Mesenchymal stem cell of Wharton's jelly (primary cell): ENCODE measurements around a stretch of chr15.

GRCh38 chr15:52331329-52331803 lies 35.8 kb upstream of the MYO5C start:
- CAGE, long polyA plus RNA = no peak

DNA sequence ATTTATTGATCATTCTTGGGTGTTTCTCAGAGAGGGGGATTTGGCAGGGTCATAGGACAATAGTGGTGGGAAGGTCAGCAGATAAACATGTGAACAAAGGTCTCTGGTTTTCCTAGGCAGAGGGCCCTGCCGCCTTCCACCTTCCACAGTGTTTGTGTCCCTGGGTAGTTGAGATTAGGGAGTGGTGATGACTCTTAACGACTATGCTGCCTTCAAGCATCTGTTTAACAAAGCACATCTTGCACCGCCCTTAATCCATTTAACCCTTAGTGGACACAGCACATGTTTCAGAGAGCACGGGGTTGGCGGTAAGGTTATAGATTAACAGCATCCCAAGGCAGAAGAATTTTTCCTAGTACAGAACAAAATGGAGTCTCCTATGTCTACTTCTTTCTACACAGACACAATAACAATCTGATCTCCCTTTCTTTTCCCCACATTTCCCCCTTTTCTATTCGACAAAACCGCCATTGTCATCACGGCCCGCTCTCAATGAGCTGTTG lies 69.5 kb downstream of the MYO5A start:
- CAGE, long polyA plus RNA = no peak

DNA sequence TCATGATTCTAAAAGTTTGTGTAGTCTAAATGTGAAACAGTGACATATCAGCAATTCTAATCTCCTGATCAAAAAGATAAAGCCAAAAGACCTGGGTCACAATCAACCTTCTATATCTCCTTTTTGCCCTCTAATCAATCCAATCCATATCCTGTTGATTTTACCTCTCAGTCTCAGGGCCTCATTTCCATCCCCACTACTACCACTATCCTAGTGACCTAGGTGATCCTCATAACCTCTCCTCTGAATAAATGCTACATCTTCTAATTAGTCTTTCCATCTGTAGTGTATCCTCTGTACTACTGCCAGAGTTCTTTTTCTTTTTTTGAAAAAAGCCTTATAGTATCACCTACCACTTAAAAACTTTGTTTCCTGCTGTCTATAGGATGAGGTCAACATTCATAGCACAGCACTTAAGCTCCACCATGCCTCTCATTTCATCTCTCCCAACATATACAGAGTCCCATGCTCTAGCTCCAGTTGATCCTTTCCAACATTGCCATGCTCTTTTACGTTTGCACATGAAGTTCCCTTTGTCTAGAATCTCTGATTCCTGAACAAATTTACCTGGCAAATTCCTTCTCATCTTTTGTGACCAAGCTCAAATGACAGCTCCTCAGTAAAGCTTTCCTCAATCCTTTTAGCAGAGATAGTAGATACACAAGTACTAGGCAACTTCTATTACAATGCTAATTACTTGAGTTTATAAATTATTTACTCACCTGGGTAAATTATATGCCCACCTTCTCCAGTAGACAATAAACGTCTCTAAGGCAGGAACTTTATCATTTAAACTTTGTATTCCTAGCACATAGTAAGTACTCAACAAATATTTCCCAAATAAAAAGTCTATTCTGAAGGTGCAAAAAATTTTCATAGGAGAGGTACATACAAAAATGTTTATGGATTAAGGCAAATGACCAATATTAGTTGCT lies 26.0 kb upstream of the ARPP19 start:
- CAGE, long polyA plus RNA = no peak

DNA sequence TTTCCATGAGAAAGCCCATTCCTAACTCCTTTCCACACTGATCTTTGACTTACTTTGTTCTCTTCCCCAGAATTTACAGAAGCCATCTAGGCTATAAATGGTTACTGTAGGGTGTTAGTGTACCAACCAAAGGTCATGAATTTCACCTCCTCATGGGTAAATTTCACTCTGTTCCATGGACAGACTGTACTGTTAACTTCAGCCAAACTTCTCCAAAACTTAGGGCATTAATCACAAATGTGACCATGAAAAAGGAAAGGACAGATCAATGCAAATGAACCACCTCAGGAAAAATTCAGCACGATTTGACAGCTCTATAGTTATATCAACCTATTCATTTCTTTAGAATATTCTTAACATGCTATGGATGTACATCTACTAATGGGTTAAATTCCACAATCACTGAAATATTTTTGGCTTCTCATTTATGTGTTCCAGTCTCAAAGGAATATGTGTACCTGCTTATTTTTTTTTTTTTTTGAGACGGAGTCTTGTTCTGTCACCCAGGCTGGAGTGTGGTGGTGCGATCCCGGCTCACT lies 54.8 kb downstream of the ATOSA start:
- CAGE, long polyA plus RNA = no peak

DNA sequence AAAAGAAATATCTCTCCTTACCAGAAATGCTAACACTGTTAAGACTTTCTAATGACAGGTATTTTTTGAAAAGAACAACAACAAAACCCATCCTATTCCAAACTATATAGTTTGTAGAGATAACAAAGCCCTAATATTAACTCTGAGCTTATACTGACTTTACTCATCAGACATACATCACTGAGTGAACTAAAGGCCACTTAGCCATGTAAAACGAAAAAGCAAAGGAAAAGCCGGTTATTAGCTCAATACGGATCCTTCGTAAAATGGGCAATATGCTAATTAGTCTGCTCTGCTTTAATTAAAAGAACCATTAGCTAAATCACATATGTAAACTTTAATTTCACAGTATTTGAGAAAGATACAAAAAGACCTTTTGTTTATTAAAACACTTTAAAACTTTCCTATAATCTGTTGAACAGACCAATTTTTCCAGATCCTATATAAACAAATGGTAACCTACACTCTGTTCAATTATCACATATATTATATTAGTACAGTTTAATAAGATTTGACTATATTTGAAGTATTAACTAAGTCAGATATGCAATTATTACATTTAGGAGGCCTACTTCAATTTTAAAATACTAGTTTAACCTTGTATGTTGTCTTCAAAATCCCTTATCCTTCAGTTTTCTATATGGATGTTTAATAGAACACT lies 28.5 kb downstream of the ATOSA start:
- CAGE, long polyA plus RNA = no peak

DNA sequence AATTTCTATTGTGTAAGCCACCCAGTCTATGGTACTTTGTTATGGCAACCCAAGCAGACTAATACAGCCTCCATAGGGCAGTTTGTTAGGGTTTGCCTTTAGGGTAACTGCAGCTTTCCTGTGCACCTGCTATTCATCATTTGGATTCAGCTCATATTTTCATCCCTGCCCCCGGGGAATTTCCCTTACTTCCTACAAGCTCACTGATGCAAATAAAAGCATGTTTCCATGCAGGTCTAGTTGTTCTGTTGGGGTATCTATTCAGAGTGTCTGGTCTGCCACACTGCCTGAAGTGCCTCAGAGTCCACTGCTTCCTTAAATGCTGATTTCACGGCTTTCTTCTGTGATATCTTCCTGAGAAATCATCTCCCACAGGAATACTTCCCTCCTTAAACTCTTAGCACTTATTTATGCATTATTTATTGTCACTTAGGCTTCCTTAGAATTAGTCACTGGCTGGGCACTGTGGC lies 48.7 kb upstream of the ATOSA start:
- CAGE, long polyA plus RNA = no peak

DNA sequence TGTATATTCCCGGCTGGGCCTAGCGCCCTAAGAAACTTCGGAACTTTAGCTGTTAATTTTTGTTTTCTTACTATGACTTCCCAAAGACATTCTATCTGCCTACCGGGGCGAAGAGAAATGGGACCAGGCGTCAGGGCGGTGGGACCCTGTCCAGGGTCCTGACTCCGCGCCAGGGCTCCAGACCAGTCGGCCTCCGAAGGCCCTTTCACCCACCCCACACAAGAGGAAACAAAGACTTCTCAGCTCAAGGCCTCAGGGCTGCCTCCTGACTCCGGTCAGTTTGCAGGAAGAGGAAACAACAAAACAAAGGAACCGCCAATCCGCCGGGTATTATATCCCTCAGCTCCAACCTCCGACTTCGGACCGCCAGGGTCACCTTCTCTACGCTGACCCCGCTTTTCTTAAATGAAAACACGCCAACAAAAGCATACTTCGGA lies 6.8 kb downstream of the ONECUT1 start:
- CAGE, long polyA plus RNA = no peak

DNA sequence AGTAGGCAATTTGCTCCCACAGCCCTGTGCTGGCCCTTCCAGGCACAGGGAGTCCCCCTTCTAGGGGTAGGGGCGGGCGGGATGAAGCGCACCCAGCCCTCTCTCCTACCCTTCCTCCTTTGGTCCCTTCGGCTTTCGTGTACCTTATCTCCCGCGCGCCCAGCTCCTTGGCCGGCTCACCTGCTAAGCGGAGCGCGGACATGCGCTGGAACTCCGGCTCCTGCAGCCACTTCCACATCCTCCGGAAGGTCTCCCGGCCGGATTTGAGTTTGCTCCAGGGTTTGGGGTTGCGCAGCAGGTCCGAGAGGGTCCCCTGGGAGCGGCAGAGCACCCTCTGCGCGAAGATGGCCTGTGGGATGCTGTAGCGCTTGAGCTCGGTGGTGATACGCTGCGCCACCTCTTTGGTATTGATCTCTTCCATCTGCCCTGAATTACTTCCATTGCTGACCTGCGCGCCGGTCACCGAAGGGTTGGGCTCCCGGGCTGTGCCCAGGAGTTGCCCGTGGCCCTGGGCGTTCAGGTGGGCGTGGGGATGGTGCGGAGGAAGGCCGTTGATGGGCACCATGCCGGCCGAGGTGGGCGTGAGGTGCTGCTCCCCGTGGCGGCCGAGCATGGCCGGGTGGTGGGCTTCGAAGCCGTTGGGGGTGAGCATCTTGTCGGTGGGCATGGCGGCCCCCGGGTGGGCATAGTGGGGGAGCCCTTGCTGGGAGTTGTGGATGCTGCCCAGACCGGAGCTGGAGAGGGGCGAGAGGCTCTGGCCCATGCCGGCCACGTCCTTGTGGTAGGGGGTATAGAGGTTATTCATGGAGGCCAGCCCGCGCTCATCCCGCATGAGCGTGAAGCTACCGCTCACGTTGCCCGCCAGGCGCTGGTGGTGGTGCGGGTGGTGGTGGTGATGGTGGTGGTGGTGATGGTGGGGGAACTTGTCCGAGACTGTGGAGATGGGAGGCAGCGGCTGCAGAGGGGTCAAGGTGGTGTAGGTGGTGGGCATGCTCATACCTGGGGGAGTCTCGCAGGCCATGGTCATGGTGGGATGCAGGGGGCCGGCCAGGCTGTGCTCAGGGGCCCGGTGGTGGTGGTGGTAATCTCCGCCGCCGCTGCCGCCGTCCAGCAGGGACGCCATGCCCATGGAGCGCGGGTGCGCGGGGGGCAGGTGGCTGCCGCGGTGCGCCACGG lies 1.1 kb downstream of the ONECUT1 start:
- CAGE, long polyA plus RNA = no peak

GRCh38 chr15:52803256-52804337 lies 13.5 kb upstream of the ONECUT1 start:
- CAGE, long polyA plus RNA = no peak

DNA sequence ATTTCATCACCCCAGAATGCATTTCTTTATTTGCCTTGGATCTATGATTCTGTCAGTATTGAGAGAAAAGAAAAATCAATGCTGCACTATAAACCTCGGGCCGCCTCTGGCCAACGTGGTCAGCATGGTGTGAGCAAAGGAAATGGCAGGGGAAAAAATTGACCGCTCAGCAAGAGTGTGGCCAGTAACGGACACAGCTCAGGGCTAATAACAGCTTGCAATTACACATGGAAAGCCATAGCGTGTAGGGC lies 184.2 kb upstream of the ONECUT1 start:
- CAGE, long polyA plus RNA = no peak

DNA sequence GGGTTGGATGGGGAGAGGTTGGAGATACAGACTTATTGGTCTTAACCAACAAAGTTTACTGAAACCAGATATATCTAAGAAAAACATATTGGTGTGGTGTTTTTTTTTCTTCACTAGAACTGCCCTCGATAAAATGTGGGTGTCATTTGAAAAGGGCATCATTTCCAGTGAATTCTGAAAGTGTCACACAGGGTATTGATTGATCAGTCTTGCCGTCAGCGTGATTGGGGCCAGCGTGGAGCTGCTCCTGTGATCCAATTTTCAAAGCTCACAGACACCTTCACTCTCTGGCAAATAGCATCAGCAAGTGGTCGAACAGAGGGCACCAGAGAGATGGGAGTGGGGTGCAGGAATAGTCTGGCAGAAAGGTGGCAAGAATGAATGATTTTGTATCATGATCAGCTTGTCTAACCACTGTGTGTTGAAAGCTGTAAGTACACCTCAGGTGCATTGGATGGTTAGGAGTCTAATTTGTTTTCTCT lies 242.7 kb upstream of the ONECUT1 start:
- CAGE, long polyA plus RNA = no peak

- CAGE, long polyA plus RNA = no peak
These were observed 244.6 kb upstream of the ONECUT1 start for GRCh38 chr15:53034535-53035302.

- CAGE, long polyA plus RNA = no peak
These were observed 311.3 kb downstream of the WDR72 start for GRCh38 chr15:53448042-53448620.

GRCh38 chr15:53540498-53541458 lies 218.7 kb downstream of the WDR72 start:
- CAGE, long polyA plus RNA = no peak

- CAGE, long polyA plus RNA = no peak
These were observed 73.7 kb upstream of the WDR72 start for GRCh38 chr15:53833255-53833477.

- CAGE, long polyA plus RNA = no peak
These were observed 376.0 kb downstream of the RSL24D1 start for GRCh38 chr15:54820727-54821065.

- CAGE, long polyA plus RNA = no peak
These were observed 132.4 kb downstream of the RSL24D1 start for GRCh38 chr15:55064312-55064787.

DNA sequence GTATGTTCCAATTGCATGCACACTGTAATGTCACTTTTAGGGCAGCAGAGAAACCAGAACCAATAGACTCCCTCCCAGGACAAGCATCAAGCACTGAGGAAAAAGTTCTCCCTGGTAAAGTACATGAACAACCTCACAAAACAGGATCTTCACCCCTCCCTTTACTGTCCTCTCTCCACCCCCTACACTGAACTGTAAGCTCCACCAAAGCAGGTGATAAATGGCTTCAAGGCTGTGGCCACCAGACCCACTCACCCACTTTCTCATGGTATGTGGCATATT lies 70.5 kb downstream of the RSL24D1 start:
- CAGE, long polyA plus RNA = no peak

DNA sequence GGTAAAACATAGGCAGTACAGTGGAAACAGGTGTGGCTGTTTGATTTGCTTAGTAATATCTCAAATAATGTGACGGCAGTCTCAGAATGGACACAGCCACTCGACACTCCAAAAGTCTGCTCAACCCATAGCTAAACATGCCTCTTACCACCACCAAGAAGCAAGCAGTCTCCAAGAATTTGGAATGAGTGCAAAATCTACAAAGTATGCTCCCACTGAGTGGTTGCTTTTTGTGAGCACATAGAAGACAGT lies 43.0 kb downstream of the RAB27A start:
- CAGE, long polyA plus RNA = no peak

GRCh38 chr15:55247836-55248639 lies 41.6 kb downstream of the RAB27A start:
- CAGE, long polyA plus RNA = no peak